Mesenteric fat pad (tissue), 1 donor: Measurements from ENCODE around the genes ACTG1, ARL16 and MRPL12.

GRCh38 chr17:81144347-81144880 lies 20.9 kb upstream of the PVALEF start:
- PRO-cap = no peak

DNA sequence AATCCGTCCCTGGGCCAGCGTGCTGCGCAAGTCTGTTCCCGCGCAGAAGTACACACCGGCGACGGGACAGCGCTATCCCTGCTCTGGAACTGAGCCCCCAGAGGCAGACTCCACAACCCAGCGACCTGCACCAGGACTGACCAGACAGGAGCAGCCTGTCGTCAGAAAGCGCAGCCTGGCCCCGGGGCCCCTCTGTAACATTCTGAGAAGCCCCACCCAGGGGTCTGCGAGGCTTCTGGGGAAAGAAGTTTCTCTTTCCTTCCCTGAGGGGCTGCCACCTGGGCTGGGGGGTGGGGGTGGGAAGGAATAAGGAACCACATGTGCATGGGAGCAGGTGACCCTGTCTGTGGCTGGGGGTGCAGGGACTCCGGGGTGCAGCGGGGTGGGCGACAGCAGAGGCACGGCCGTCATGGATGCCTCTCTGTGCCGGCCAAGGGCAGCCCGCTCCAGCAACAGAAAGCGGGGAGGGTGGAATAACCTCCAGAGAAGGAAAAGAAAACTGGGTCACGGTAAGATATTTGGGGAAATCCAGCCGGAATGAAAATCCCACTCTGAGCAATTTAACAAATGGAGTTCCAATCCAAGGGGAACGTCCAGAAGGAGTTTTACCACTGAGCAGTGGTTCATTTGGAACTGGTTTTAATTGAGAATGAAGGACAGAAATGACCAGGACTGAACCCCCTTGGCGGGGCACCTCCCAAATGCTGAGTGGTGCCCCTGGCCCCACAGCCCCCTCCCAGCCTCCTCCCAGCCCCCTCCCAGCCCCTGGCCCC lies 4.2 kb downstream of the NDUFAF8 start:
- PRO-cap = no peak

GRCh38 chr17:81253606-81254226 lies 14.6 kb downstream of the NDUFAF8 start:
- PRO-cap = no peak

DNA sequence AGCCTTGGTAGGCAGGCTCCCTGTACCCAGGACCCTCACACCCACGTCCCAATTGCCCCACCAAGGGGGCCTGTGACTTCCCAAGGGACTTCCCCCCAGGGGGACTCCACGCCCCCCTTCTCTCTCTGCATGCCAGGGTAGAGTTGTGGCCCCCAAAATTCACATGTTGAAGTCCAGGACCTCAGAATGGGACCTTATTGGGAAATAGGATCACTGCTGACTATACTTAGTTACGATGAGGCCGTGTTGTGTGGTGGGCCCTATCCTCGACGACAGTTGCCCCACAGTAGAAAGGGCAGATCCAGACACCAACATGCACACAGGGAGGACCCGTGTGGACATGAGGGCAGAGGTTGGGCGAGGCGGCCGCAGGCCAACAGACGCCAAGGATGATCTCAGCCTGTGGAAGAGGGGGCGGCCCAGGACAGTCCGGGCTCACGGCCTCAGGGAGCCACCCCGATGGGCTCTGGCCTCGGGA lies 8.9 kb upstream of the SLC38A10 start:
- PRO-cap = no peak

DNA sequence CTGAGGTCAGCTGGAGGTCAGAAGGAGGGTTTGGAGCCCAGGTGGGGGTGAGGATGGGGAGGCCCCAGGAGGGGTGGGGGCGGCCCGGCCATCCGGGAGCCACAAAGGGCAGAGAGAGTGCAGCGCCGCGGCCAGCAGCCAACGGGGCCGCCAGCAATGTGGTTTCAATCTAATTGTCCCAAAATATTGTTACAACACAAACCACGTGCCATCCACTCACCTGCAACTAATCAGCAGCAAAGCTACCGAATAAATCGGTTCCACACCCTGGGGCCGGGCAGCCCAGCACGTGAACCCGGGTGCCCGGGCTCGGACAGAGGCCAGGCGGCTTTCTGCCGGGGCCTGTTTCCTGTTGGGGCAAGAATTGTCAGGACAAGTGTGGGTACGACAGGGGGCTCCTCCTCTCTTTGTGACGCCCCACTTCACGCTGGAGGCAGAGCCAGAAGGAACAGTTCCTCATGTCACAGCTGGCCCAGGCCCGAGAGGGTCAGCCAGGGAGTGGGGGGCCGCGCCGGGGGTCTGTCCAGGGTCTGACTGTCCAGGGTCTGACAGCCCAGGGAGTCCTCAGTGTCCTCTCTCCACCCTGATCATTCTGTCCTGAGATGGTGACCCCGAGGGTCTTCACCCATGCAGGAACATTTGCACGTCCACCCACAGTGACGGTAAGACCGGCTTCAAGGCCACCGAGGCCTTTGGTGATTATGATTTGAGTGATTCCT lies 28.5 kb upstream of the SLC38A10 start:
- PRO-cap = no peak

- PRO-cap = no peak
Observed at GRCh38 chr17:81349865-81350643, 45.2 kb upstream of the BAHCC1 start.

GRCh38 chr17:81354850-81355332 lies 40.4 kb upstream of the BAHCC1 start:
- PRO-cap = no peak

DNA sequence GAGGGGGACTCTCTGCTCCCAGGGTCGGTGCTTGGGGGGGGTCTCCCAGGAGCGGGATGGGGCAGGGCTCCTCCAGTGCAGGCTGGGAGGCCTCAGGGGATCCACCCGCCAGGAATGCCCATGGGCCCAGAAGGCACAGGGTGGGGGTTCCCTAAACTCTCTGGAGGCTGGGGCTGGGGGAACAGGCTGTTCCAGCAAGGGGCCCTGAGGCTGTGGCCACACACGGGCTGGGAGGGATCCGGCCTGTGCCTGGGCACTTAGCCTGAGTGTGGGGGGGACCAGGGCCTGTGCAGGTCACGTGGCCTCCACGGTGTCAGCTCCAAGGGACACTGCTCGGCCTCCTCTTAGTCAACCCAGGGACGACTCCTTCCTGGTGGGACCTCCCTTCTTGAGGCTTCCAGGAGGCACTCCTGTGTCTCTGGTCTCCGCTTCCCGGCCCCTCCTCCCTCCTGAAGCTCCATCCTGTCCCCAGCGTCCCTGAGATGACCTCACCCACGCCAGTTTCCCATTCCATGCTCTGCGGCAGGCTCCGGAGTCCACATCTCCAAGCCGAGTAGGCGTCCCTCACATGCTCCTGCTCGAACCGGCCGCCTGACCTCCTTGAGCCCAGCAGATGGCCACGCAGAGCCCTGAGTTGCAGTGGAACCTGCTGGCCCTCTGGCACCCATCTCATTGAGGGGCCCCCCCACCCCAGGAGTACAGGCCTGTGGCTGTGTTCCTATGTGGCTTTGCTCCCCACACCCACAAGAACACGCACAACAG lies 23.0 kb upstream of the BAHCC1 start:
- PRO-cap = no peak

- PRO-cap = no peak
Observed at GRCh38 chr17:81388029-81388425, 7.2 kb upstream of the BAHCC1 start.

GRCh38 chr17:81388886-81389525 lies 6.3 kb upstream of the BAHCC1 start:
- PRO-cap = no peak

GRCh38 chr17:81494844-81495549 lies 17.6 kb downstream of the ACTG1 start:
- PRO-cap = no peak

DNA sequence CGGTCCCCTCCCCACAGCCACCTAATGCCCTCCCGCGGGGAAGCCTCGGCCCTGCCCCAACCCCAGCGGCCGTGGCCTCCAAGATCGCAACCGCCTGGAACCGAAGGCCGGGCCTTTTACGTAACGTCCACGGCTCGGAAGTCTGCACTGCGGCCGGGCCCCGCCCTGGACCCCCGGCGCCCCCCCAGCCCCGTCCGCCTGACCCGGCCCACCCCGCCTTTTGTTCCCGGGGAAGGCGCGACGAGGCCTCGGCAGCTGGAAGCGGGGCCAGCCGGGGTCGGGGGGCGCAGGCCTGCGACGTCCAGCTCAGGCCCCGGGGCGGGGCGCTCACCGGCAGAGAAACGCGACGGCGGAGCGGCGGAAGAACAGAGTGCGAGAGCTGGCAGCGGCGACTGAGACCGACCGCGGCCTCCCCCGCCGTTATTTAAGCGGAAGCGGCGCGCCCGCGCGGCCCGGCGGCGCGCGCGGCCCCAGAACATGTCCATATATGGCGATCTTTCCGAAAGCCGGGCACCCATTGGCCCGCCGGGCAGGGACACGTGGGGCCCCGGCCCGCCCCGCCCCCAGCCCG lies at the start of gene ACTG1:
Gene ACTG1, minus strand, starts transcription at position 397 of the 571 bp plus-strand sequence.
- PRO-cap = bidirectional peak, plus-strand start outside the sequence, minus-strand start at position 397 of the sequence

DNA sequence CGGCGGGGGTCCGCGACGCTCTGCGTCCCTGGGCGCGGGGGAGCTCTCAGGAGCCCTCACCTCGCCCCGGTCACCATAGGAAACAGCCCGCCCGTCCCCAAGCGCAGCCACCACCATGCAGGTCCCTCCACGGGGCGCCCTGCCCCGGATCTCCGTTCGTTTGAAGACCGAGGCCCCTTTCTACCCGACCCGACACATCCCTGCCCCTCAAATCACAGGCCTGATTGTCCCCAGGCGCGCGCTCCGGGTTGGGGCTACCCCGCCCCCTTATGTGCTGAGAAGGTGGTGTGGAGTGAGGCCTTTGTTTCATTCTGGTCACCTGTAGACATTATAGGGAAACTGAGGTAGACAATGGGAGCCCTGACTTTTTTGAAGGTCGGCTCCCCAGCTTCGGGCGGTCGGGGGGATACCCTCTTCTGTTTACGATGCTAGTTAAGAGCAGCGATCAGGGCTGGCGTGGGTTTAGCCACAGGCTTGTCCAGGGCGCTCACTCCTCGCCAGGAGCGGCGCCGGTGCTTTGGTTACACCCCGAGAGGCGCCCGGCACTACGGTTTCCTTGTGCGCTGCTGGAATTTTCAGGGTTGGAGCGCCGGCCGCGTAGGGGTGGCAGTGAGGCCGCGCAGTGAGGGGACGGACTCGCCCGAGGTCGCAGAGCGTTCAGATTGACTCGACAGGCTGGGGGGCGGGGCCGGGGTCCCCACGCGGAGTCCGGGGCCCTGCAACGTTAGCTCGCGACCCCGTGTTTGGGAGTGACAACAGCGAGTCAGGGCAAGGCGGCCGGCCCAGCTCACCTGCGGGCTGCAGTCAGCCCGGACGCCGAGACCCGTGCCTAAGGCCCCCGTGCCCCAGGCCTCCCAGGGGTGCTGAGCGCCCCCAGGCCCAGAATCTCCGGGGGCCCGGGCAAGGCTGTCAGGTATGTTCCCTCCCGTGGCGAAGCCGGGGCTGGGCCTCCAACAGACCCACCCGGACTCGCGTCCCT lies 998 bp upstream of the ACTG1 start:
- PRO-cap = unidirectional peak, minus-strand start at position 154 of the sequence; bidirectional peak, plus-strand start at position 606 of the sequence, minus-strand start at position 540 of the sequence

GRCh38 chr17:81534422-81534891 lies 6.3 kb downstream of the FSCN2 start:
- PRO-cap = no peak

GRCh38 chr17:81537064-81537772 lies 9.0 kb downstream of the FSCN2 start:
- PRO-cap = no peak

- PRO-cap = no peak
Observed at GRCh38 chr17:81550889-81551338, 1.2 kb downstream of the FAAP100 start.

DNA sequence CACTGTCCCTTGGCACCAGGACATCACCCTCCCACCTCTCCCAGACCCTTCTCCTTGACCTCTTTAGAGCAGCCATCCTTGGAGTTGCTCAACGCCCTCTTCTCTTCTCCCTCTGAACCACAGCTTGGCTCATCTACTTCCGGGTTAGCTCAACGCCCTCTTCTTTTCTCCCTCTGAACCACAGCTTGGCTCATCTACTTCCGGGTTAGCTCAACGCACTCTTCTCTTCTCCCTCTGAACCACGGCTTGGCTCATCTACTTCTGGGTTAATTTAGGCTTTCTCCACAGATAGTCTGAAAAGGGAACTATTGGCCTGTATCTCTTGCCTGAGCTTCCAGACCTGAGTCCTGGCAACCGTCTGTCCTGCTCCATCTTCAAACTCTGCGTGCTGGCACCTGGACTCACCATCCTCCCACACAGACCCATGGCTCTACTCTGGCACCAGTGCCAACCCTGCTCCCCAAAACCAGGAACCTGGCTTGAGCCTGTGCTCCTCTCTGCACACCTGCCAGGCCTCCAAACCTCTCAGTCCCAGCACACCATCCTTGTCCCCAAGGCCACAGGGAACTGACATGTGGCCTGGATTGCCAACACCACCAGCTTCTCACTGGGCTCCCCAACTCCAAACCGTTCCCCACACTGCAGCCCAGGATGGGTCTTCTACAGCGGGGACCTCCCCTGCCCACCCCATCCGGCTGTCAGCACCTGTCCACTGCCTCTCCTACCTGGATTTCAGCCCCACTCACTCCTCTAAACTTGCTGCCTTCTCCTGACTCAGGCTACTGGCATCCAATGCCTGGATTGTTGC lies 25.4 kb upstream of the FAAP100 start:
- PRO-cap = no peak

DNA sequence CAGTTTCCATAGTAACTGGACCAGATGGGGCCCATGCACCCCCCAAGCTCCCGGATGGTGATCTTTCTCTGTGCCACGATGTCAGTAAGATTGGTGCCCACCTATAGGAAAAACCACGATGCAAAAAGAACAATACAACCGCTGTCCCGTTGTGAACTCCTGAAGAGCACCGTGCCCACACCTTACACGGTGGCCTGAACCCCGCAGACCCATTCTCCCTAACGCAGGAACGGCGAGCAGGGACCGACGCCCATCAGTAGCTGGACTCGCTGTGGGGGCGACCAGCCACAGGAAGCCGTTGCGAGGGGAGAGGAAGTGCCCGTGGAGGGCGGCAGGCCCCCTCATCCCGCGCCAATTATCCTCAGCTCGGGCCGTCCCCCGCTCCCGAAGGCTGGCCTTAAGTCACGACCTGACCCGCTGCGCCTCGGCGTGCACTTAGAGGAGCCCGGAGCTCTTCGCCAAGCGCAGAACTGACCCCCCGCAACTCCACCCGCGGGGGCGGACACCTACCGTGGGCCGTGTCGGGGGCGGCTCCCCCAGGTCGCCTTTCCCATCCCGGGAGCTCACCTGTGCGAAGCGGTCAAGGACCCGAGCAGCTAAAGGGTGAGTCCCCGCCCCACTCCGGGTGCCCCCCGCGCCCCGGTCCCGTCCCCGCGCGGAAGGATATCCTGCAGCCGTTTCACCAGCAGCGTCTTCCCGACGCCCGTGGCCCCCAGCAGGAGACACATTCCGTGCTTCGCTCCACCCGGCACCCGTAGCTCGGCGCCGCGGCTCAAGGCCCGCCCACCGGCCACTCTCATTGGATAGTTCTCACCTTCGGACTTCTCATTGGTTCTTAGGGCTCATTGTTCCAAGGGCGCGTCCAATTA lies at the start of gene ARL16:
Gene ARL16, minus strand, starts transcription at position 772 of the 869 bp plus-strand sequence.
- PRO-cap = bidirectional peak, plus-strand start outside the sequence, minus-strand start at position 737 of the sequence

- PRO-cap = bidirectional peak, plus-strand start at chr17:81703371, minus-strand start at chr17:81703302
Observed at GRCh38 chr17:81703155-81703670, at the start of gene MRPL12. TSS of gene MRPL12 (plus strand) at chr17:81703367.

GRCh38 chr17:81838629-81839557 lies 4.0 kb upstream of the PPP1R27 start:
- PRO-cap = no peak